Retinal pigment epithelial cell (primary cell): ENCODE data around the genes ASF1A and MCM9.

- RRBS, result no CpG with 5 or more reads among the region's 18 CpGs
Measured at GRCh38 chr6:113857915-113858400, 813 bp downstream of the MARCKS start.

DNA sequence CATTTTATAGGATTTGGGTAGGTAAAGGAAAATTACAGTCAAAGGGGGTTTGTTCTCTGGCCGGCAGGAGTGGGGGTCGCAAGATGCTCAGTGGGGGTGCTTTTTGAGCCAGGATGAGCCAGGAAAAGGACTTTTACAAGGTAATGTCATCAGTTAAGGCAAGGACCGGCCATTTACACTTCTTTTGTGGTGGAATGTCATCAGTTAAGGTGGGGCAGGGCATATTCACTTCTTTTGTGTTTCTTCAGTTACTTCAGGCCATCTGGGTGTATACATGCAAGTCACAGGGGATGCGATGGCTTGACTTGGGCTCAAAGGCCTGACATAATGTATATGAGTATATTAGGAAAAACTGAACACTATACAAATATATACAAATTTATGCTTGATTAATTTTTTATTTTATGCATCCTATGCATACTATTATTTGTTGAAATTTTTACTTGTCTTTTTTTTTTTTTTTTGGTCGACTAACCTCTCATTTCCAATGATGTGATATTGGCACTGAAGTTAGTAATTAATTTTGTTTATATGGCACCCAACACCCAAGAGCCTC lies 85.2 kb upstream of the HS3ST5 start:
- RRBS, result no CpG with 5 or more reads among the region's 5 CpGs

GRCh38 chr6:116278391-116278695 lies 1.4 kb downstream of the TSPYL1 start:
- RRBS, result no CpG with 5 or more reads among the region's 7 CpGs

- RRBS, result no CpG with 5 or more reads among the region's 8 CpGs
Measured at GRCh38 chr6:116404954-116405716, 34.4 kb downstream of the DSE start.

GRCh38 chr6:116433259-116433832 lies 27.8 kb upstream of the CALHM6 start:
- RRBS, result no CpG with 5 or more reads among the region's 4 CpGs

DNA sequence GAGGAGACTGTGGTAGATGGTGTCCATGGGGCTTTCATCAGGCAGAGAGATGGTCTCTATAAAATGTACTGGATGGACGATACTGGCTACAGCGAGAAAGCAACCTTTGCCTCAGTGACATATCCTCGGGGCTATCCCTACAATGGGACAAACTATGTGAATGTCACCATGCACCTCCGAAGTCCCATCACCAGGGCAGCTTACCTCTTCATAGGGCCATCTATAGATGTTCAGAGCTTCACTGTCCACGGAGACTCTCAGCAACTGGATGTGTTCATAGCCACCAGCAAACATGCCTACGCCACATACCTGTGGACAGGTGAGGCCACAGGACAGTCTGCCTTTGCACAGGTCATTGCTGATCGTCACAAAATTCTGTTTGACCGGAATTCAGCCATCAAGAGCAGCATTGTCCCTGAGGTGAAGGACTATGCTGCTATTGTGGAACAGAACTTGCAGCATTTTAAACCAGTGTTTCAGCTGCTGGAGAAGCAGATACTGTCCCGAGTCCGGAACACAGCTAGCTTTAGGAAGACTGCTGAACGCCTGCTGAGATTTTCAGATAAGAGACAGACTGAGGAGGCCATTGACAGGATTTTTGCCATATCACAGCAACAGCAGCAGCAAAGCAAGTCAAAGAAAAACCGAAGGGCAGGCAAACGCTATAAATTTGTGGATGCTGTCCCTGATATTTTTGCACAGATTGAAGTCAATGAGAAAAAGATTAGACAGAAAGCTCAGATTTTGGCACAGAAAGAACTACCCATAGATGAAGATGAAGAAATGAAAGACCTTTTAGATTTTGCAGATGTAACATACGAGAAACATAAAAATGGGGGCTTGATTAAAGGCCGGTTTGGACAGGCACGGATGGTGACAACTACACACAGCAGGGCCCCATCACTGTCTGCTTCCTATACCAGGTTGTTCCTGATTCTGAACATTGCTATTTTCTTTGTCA lies 24.6 kb upstream of the CALHM6 start:
- RRBS, result no CpG with 5 or more reads among the region's 16 CpGs

- RRBS, result no CpG with 5 or more reads among the region's 6 CpGs
Measured at GRCh38 chr6:116557679-116558342, 4.3 kb downstream of the CALHM4 start.

- RRBS, result 73% methylated on average over 3 of the region's 12 CpGs
Measured at GRCh38 chr6:116682267-116683011, 1.4 kb downstream of the KPNA5 start.

DNA sequence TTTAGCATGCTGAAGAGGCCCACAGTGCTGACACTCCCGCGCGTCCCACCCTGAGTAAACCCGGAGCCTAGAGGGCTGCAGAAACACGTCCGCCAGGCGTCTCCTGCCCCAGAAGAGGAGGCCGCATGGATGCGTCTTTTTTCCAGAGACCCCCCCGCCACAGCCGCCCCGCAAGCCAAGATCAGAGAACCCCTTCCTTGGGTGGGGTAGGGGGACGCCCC lies 1.1 kb downstream of the FAM162B start:
- RRBS, result no CpG with 5 or more reads among the region's 13 CpGs

DNA sequence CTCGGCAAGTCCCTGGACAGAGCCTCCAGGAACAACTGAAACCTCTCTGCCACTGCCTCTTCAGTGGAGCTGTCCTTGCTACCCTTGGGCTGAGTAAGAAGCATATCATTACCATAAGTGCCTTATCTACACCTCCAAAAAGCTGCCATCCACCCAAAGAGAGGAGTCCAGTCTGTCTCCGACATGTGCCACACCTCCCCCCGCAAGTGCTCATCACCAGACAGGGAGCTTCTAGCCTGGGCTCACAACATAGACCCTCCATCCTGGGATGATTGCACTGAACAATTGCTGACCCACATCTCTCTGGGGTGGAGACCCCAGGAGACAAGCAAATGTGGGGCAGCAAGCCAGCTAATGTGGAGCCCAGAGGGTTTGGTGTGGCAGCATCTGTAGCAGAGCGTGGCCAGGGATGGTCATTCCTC lies 140.1 kb upstream of the PLN start:
- RRBS, result no CpG with 5 or more reads among the region's 4 CpGs

- RRBS, result no CpG with 5 or more reads among the region's 4 CpGs
Measured at GRCh38 chr6:118554359-118555104, 6.4 kb downstream of the PLN start.

- RRBS, result no CpG with 5 or more reads among the region's 3 CpGs
Measured at GRCh38 chr6:118893273-118893503, 764 bp upstream of the ASF1A start.

- RRBS, result under 1% methylated on average over 21 of the region's 62 CpGs
Measured at GRCh38 chr6:118893504-118894450, at the start of gene ASF1A. Gene ASF1A (plus strand): TSS chr6:118894152.

DNA sequence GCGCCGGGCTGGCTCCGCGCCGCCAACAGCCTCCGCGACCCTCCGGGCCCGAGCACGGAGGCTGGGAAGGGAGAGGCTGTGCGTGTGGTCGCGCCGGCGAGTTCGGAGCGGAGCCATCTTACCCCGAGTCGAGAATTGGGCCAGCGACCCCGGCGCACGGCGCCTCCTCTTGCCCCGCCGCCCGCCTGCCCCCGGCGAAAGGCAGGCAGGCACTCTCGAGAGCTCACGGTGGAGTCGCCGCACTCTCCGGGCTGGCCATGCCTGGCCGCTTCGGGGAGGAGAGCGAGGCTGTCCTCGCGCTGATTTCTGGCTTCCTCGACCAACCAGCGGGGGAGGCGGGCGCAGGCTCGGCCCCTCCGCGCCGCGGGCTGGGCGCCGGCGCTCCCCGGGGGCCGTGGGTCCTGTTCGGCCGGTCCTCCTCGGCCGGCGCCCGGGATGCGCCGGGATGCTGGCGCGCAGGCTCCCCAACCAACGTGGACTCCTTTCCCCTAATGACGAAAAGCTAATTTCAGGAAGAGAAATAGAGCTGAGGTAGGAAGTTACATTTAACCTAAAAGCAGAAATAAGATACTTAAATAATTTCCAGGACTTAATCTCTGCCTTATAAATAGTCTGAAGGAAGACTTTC lies 1.0 kb downstream of the ASF1A start:
- RRBS, result under 1% methylated on average over 32 of the region's 65 CpGs

- RRBS, result under 1% methylated on average over 42 of the region's 101 CpGs
Measured at GRCh38 chr6:118934113-118935580, at the start of gene MCM9. Gene MCM9 (minus strand): TSS chr6:118935159.

- RRBS, result no CpG with 5 or more reads among the region's 14 CpGs
Measured at GRCh38 chr6:119189516-119190070, 111.1 kb upstream of the FAM184A start.

- RRBS, result no CpG with 5 or more reads among the region's 5 CpGs
Measured at GRCh38 chr6:119206713-119207222, 128.3 kb upstream of the FAM184A start.

DNA sequence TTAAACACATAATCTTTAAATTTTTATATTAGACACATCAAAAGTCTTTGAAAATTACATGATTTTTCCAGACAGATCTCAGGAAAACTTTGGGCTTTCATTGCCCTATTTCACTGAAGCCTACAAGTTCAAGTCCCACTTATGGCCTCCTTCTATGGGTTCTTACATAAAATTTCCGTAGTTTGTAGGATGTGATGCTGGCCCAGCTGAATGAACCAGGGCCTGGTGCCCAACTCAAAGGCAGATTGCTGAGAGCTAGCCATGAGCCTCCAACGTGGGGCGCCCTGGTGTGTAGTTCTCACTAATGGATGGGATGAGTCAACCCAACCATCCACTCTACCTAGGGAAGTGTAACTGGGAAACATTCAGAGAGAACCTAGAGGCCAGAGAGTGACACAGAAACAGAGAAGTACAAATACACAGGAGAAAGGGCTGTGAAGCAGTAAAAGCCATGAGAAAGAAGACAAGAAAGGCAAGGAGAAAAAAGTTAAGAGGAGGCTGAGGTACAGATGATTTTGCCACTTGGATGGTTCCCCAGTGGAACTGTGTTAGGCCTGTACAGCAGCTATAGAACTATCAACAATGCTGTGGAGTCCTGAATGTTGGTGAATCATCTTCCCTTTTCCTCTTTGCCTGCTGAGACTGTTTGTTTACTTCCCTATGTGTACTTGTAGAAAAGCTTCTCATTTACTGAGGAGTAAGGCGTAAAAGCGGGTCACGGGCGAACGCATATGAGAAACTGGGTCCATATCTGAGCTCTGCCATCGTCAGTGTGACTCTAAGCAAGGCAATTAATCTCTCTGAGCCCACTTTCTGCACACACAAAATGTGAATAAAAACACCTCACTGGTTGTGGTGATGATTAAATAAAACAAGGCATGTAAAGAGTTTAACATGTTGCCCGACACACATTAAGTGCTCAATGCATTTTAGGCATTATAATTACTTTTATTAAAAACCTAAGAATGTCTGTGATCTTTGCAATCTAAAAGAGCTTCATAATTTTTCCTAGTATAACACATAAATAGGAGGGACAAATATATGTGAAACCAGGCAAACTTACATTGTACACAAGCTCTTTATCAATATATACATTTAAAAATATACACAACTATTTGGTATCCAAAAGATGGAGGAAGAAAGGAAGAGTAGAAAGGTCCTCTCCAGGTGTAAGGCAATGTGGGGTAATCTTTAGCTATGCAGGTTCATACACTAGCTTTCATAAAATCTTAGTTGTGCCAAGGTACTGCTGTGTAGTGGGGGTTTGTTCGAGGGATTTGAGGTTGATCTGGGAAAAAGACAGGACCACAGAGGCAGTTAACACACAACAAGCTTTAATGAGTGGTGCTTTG lies 38.8 kb downstream of the MAN1A1 start:
- RRBS, result no CpG with 5 or more reads among the region's 11 CpGs

- RRBS, result under 1% methylated on average over 14 of the region's 42 CpGs
Measured at GRCh38 chr6:119350052-119351013, 772 bp upstream of the MAN1A1 start.

GRCh38 chr6:119463045-119463420 lies 113.5 kb upstream of the MAN1A1 start:
- RRBS, result no CpG with 5 or more reads among the region's 3 CpGs